RPMI7951 (cell line): Measurements from ENCODE around the gene CCNC.

DNA sequence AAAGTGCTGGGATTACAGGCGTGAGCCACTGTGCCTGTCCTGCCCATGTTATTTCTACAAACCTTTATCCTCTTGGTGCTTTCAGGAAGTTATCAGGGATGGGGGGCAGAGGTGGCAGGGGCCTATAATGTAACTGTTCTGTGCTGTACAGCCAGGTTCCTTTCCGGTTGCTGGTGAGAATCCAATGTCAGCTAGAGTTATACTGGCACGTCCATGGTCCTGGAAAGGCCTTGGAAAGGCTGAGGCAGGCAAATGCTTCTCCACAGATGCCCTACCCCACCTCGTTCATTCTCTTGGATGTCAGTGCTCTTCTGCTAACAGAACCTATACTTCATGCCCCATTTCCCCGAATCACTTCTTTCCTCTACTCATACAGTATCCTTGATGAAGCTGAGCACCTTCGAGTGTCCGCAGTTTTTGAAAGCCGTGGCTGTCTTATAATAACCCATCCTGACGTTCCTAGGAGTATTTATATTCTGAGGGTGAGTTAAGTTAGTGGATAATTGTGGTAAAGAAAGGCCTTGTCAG is 153.0 kb downstream of the GJA10 start:
- RAMPAGE, long total RNA: no peak

DNA sequence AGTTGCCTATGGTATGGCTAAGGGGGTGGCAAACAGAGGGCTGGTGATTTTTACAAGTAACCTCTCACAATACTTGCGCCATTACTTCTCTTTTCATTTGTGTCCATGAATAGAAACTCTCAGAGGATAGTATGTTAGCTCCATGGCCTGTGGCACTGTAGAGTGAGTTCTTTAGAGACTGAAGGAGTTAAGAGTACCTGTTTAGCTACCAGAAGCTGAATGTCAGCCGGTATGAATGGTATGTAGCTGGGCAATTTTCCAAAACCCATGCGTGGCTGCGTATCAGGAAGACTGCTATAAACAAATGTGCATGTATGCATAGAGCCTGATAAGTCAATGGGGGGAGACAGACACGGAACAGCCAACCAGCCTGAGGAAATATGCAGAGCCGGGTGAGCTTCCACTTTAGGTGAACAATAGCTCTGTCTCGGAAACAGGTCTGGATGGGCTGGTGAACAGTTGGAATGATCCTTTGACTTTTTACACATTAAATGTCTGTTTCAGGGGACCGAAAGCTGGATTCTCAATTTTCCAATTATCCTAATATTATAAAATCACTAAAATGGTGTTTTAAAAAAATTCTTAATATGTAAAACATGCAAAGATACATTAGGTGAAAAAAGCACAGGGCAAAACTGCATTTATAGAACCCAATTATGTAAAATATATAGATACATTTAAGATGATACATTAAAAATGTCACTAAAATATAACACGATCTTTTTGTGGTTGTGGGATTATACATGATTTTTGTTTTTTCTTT is 111.7 kb downstream of the BACH2 start:
- RAMPAGE, long total RNA: no peak

- RAMPAGE, long total RNA: no peak
Measured at GRCh38 chr6:90291460-90292076, 5.1 kb downstream of the BACH2 start.

GRCh38 chr6:90292881-90293797 is 3.5 kb downstream of the BACH2 start:
- RAMPAGE, long total RNA: no peak

DNA sequence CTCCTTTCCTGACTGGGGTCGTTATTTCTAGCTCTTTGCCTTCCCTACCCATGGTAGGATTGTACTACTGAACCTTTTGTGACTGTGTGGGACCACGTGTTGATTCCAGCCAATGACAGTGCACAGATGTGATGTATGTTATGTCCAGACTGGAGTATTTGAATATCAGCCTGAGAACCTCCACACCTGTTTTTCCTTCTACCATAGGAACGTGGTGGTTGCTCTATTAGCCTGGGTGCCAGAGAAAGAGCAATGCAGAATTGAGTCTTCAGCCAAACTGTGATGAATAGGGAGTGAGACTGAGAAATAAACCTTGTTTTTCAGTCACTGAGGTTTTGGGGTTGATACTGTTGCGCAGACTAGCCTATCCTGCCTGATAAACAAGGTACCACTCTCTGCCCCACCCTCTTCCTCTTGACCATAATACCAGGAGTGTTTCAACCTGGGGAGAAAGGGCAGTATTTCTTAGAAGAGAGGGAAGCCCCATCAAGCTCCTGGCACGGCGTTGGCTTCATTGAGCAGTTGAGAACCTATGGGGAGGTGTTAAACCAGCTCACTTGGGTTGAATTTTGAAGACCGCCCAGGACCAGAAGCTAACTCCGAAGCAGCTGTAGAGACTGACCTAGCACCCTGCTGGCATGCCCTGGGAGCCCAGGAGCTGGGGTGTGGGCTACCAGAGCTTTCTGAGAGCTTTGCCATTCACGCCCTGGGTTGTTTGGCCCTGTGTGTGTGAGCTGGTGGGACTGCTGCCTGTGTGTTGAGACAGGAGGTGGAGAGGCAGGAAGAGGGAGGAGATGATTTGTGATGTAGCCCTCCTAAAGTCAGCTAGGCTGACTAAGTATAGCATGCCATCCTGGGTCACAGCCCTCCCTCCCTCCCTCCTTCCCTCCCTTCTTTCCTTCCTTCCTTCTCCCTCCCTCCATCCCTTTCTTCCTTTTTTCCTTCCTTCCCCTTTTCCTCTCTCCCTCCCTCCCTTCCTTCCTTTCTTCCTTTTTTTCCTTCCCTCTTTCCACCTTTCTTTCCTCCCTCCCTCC is 105.7 kb upstream of the BACH2 start:
- RAMPAGE, long total RNA: no peak

- RAMPAGE, long total RNA: no peak
Measured at GRCh38 chr6:90479192-90479537, 107.7 kb downstream of the MAP3K7 start.

DNA sequence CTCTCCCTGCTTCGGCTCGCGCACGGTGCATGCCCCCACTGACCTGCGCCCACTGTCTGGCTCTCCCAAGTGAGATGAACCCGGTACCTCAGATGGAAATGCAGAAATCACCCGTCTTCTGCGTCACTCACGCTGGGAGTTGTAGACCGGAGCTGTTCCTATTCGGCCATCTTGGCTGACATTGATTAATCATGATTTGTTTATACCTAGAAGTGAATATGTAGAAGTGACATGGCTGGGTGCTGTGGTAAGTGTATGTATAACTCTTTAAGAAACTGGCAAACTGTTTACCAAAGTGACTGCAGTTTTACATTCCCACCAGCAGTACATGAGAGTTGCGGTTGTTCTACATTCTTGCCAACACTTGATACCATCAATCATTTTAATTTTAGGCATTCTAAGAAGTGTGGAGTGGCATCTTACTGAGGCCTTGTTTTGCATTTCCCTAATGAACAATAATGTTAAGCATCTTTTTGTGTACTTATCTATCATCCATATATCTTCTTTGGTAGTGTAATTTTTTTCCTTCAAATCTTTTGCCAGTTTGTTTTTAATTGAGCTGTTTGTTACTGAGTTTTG is 466.2 kb upstream of the MAP3K7 start:
- RAMPAGE, long total RNA: no peak

DNA sequence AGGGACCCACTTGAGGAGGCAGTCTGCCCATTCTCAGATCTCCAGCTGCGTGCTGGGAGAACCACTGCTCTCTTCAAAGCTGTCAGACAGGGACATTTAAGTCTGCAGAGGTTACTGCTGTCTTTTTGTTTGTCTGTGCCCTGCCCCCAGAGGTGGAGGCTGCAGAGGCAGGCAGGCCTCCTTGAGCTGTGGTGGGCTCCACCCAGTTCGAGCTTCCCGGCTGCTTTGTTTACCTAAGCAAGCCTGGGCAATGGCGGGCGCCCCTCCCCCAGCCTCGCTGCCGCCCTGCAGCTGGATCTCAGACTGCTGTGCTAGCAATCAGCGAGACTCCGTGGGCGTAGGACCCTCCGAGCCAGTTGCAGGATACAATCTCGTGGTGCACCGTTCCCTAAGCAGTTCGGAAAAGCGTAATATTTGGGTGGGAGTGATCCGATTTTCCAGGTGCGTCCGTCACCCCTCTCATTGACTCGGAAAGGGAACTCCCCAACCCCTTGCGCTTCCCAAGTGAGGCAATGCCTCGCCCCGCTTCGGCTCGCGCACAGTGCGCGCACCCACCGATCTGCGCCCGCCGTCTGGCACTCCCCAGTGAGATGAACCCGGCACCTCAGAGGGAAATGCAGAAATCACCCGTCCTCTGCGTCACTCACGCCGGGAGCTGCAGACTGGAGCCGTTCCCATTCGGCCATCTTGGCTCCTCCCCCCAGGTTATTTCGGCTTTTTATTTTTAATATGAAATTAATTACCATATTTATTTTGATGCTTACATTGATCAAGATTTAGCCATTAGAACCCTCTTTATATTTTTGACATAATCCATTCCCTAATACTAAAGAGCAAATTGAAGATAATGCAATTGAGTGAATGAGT is 217.8 kb upstream of the EPHA7 start:
- RAMPAGE, long total RNA: no peak

DNA sequence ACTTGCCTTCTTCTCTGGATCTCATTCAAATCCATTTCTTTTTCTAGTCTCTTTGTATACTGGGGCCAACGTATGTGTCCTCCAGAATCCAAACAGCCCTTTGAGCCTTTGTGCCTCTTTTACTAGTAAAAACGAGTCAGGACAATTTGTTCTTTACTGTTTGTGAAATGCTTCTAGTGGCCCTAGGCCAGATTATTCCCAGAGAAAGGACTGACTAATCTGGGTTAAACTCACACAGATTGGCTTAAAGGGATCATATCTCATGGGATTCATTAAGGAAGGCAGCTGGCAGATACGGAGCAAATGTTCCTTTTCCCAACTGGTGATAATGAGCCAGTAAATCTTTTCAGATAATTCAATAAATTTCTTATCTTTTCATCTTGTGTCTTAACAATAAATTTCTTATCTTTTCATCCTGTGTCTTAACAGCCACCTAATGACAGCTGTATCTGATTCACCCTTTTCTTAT is 32.0 kb upstream of the MANEA start:
- RAMPAGE, long total RNA: no peak

DNA sequence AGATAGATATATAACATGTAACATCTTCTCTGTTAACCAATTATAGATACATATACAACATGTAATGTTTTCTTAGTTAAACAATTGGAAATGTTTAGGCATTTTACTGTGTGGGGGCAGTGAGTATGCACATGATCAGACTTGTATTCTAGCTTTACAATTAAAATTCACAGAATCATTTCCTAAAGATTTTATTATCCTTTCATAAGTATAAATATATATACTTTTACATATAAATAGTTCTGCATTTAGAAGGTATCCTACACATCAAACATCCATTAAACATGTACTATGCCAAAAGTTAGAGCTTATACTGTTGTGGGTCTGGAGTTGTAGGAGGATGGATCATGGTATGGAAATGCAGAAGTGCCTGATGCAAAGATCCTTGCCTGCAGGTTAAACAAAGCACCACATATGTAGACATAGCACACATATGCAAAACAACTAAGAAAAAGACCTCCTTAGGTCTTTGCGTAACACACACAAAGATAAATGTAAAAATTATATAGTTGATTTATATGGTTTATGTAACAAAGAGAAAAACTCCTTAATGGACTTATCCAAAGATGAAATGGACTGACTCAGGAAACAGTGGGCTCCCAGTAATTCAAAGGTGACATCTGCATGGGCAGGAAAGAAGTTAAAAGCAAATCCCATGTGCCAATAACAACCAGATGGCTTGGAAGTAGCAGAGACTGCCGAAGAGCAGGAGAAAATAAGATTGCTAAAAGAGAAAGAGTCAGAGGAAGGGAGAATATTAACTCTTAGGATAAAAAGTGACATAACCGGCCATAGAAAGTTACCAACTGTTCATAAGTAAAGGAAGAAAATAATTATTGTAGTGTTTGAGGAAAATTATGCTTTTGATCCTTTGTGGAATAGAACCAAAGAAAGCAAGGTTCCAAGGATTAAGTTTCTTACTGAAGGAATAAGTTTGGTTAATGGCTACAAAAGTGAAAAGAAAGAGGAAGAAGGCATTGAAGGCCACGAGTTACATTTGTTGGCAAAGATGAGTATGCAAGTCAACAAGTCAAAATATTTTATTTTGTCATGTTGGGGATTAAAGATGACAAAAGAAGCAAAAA is 55.1 kb downstream of the FHL5 start:
- RAMPAGE, long total RNA: no peak

DNA sequence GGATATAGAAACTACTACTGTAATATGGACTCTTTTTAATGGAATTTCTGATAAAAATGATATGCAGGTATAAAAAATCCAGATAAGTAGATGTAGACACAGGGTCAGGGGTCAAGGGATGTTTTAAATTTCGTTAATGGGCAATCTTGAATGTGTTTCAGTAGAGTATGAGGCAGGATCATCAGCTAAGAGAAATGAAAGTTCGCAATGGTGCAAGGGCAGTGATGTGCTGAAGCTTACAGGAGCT is 681.3 kb upstream of the MMS22L start:
- RAMPAGE, long total RNA: no peak

DNA sequence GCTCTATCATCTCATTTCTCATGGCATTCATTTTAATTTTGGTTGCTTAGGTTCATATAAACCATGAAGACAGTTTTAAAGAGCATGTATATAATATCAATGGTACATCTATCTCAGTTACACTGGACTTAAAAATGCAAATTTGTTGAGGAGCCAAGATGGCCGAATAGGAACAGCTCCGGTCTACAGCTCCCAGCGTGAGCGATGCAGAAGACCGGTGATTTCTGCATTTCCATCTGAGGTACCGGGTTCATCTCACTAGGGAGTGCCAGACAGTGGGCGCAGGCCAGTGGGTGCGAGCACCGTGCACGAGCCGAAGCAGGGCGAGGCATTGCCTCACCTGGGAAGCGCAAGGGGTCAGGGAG is 418.0 kb upstream of the POU3F2 start:
- RAMPAGE, long total RNA: no peak

- RAMPAGE, long total RNA: no peak
Measured at GRCh38 chr6:99404349-99405009, 10.5 kb upstream of the COQ3 start.

DNA sequence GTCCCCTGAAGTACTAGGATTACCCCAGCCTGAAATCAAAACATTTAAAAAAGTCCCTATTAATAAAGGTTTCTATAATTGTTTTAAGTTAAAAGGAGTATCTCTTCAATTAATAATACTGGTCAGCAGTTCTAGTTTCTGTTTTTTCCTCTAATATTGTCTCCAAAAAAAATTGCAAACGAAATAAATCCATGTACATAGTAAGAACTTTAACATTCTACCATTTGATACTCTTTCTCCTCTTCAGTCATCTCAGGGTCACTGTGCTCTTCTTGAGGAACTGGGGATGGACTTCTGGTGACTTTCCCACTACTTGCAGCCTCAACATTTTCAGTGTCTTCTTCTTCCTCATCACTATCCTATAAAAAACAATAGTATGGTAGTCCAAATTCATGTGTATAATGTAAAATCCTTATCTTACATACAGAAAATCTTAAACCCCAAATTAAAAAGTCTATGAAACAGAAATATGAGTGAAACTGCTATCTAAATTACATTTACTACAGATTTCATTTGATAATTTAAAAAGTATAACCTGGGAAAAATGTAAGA is 11.9 kb upstream of the COQ3 start:
- RAMPAGE, long total RNA: no peak

DNA sequence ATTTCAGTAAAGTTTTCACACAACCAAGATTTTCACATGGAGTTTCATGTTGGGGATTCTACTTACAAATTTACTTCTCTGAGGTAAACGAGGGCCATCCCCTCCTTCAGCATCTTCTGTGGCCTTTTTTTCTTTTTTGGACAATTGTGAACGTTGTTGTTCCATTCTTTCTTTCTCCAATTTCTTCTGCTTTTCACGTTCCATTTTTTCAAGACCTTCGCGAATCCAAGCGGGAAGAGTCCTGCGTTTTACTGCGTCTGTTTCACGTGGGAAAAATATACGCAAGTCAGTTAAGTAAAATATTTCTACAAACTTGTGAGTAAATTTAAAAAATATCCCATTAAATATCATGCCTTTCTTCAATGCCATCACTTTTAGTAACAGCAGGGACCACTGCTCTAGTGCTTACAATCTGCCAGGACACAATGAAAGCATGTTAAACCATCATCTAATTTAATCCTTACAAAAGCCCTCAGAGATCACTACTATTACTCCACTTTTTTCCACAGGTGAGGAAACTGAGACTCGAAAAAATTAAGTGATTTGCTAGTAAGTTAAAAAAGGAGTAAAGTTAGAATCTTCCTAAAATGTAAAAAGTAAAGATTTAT is 14.1 kb upstream of the COQ3 start:
- RAMPAGE, long total RNA: no peak

GRCh38 chr6:99521158-99522249 is 655 bp downstream of the TSTD3 start:
- RAMPAGE, long total RNA: no peak

- RAMPAGE, long total RNA: start-site peak on the minus strand at chr6:99568623-99568783, 228 and 73 reads in 2 replicates
Measured at GRCh38 chr6:99567929-99569062, at the start of gene CCNC. CCNC (minus strand) TSS chr6:99568660.

- RAMPAGE, long total RNA: no peak
Measured at GRCh38 chr6:99603493-99604019, 3.1 kb upstream of the PRDM13 start.

DNA sequence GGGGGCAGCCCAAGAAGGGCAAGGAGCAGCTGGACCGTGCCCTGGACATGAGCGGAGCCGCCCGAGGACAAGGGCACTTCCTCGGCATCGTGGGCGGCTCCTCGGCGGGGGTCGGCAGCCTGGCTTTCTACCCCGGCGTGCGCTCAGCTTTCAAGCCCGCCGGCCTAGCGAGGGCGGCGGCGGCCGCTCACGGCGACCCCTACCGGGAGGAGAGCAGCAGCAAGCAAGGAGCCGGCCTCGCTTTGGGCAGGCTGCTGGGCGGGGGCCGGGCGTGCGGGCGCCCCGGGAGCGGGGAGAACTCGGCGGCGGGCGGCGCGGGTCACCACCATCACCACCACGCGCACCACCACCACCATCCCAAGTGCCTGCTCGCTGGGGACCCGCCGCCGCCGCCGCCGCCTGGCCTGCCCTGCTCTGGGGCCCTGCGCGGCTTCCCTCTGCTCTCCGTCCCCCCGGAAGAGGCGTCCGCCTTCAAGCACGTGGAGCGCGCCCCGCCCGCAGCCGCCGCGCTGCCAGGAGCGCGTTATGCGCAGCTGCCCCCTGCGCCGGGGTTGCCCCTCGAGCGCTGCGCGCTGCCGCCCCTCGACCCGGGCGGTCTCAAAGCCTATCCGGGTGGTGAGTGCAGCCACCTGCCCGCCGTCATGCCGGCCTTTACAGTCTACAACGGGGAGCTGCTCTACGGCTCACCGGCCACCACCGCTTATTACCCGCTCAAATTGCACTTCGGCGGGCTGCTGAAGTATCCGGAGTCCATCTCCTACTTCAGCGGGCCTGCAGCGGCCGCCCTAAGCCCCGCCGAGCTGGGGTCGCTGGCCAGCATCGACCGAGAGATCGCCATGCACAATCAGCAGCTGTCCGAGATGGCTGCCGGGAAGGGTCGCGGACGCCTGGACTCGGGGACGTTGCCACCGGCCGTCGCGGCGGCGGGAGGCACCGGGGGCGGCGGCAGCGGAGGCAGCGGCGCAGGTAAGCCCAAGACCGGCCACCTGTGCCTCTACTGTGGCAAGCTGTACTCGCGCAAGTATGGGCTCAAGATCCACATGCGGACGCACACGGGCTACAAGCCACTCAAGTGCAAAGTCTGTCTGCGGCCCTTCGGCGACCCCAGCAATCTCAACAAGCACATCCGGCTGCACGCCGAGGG is 7.1 kb downstream of the PRDM13 start:
- RAMPAGE, long total RNA: no peak

DNA sequence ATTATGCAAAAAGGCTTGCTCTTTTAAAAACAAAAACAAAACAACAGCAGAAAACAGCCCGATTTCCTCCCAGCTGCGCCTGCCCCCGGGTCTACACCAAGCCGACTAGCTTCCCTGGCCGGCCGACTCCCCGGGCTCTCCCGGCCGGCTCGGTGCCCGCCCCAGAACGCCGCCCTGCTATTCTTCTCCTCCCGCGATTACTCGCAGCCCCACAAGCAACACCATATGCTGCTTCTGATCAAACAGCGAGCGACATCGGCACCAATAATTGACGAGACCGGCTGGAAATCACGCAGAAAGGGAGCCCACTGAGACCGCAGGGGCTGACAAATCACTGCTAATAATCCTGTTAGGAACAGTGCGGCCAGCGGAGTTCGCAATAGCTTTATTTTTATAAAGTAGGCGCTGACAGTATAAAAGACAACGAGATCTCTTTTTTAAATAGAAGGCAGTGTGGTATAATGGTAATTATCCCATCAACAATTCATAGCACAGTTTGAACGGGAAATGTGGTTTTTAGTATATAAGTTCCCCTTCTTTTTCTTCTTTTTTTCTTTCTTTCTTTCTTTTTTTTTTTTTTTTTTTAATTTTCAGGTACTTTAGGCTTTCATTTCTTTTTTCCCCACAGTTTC is 3.3 kb downstream of the SIM1 start:
- RAMPAGE, long total RNA: no peak